ENCODE results near the genes C1orf54, CIART, CTSS, PRUNE1, SEMA6C and TNFAIP8L2.

GRCh38 chr1:150272532-150273017, at the start of gene C1orf54:
Gene C1orf54 (plus strand): TSS chr1:150272790.
- PRO-cap, result no peak

DNA sequence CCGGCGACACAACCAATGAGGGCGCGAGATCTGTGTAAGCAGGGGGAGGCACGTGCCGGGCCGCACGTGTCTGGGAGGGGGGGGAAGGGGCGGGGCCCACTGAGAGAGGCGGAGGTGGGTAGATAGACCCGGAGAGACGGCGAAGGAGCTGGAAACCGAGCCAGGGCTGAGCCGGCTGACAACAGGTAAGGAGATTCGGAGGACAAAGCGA, at the start of gene CIART:
Gene CIART, plus strand, starts transcription at position 121 of the 211 bp plus-strand sequence.
- PRO-cap, result bidirectional peak, plus-strand start at position 133 of the sequence, minus-strand start outside the sequence

- PRO-cap, result bidirectional peak, plus-strand start at chr1:150364709, minus-strand start at chr1:150364574; unidirectional peak, minus-strand start at chr1:150364953
Measured at GRCh38 chr1:150364270-150365103, 540 bp downstream of the RPRD2 start.

GRCh38 chr1:150474501-150475521, 12.4 kb upstream of the TARS2 start:
- PRO-cap, result no peak

- PRO-cap, result no peak
Measured at GRCh38 chr1:150476926-150477621, 10.1 kb upstream of the TARS2 start.

- PRO-cap, result no peak
Measured at GRCh38 chr1:150560718-150560935, 11.4 kb downstream of the ADAMTSL4 start.

DNA sequence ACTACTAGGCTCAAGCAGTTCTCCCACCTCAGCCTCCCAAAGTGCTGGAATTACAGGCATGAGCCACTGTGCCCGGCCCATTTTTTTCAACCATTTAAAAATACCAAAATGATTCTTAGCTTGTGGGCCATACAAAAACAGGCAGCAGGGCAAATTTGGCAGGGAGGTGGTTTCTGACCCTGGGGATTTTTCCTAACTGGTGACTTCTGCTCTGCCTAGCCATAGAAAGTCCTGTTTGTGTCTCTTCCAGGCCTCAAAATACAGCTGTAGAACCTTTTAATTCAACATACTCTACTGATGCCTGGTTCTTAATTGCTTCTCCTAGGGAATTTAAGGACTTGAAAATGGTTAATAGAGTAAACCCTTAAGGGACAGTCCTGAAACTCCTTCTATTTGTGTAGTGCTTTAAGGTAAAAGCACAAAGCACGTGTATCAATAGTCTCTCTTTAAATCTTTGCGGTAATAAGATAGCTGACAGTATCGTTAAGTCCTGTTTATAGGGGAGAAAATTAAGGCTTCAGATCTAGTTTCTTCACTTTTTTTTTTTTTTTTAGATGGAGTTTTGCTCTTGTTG, 14.7 kb downstream of the MCL1 start:
- PRO-cap, result no peak

GRCh38 chr1:150567150-150567465, 12.3 kb downstream of the MCL1 start:
- PRO-cap, result bidirectional peak, plus-strand start at chr1:150567617, minus-strand start at chr1:150567418

- PRO-cap, result bidirectional peak, plus-strand start at chr1:150567617, minus-strand start at chr1:150567418
Measured at GRCh38 chr1:150567466-150567648, 12.1 kb downstream of the MCL1 start.

DNA sequence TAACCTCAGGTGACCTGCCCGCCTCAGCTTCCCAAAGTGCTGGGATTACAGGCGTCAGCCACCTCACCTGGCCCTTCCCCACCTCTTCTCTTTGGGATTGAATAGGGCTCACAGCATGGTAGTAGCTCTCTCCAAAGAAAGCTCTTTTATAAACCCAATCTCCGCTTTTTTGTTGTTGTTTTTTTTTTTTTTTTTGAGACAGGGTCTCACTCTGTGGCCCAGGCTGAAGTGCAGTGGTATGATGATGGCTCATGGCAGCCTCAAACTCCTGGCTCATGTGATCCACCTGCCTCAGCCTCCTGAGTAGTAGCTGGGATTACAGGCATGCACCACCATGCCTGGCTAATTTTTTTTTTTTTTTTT, 24.1 kb downstream of the ENSA start:
- PRO-cap, result no peak

- PRO-cap, result no peak
Measured at GRCh38 chr1:150609410-150610534, 19.6 kb downstream of the ENSA start.

- PRO-cap, result bidirectional peak, plus-strand start at chr1:150765868, minus-strand start at chr1:150765792
Measured at GRCh38 chr1:150765222-150766124, at the start of gene CTSS. Gene CTSS (minus strand): TSS chr1:150765778.

DNA sequence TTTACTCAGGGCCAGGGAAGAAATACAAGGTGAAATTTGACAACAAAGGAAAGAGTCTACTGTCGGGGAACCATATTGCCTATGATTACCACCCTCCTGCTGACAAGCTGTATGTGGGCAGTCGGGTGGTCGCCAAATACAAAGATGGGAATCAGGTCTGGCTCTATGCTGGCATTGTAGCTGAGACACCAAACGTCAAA, 16.6 kb downstream of the SETDB1 start:
- PRO-cap, result no peak

GRCh38 chr1:150965770-150966927, 8.5 kb downstream of the CERS2 start:
- PRO-cap, result no peak

GRCh38 chr1:150976285-150976849, 1.7 kb upstream of the CERS2 start:
- PRO-cap, result no peak

DNA sequence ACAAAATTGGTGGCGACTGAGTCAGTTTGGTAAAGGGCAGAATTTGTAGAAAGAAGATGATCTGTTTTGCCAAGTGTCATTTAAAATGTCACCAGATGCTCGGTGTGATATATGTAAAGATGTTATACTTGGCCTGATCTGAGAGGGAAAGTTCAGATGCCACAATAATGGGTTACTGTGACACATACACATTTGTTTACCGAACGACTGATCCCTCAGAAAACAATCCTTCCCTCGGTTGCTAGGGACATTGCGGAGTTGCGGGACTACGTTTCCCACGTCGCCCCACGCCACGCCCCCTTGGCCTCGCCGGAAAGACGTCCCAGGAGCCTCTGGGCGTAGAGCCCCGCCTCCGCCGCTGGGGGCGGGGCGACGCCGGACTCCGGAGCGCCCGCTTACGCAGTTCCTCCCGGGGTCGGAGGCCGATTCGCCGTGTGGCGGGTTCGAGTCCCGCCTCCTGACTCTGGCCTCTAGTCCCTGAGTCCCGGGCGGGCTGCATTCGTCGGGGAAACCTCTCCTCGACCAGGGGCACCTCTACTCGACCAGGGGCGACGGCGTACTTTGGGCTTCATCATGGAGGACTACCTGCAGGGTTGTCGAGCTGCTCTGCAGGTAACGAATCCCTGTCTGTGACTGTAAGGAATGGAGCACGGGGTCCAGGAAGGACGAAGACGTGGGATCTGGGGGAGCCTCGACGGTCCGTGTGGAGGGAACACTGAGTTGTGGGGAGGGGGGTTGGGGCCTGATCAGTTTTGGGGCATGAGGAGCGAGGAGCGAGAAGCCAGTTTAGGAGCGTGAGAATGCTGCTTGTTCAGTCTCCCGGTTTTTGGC, at the start of gene PRUNE1:
Gene PRUNE1, plus strand, starts transcription at position 390 of the 831 bp plus-strand sequence.
- PRO-cap, result bidirectional peak, plus-strand start at position 365 of the sequence, minus-strand start at position 302 of the sequence

- PRO-cap, result no peak
Measured at GRCh38 chr1:151012915-151013516, 4.8 kb downstream of the PRUNE1 start.

DNA sequence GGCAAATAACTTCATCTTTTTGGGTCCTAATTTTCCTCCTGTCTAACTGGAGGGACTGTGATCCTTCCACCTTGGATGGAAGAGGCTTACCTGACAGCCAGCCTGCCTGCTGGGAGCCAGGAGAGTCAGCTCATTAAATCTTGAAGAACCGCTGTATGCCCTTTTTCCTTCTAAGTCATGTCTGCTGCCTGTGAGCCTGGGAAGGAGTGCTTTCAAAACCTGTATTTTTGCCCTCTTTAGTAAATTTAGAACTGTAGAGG, 320 bp upstream of the C1orf56 start:
- PRO-cap, result no peak

DNA sequence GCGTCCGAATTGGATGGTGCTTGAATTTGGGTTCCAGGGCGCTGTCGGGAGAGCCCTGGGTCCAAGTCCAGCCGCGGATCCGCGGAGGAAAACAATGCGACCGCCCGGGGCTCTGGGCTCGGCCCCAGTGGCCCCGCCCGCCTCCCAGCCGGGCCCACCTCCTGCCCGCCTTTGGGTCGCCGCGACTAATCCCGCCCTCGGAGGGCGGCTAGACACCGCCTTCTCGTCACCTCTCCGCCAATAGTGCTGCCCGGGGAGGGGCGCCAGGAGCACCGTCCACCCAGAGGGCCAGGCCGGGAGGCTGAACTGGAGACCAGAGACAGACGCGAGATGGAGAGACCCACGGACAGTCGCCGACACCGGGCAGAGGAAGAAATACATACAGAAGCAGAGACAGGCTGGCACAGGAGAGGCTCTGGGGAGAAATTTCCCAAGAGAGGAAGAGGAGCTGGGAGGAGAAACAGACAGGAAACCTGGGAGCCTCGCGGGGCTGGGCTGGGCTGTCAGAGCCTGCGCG, at the start of gene SEMA6C:
Gene SEMA6C, minus strand, starts transcription at position 96 of the 517 bp plus-strand sequence.
- PRO-cap, result bidirectional peak, plus-strand start at position 322 of the sequence, minus-strand start at position 93 of the sequence

- PRO-cap, result unidirectional peak, plus-strand start at chr1:151156676; bidirectional peak, plus-strand start at chr1:151157424, minus-strand start at chr1:151157333
Measured at GRCh38 chr1:151156422-151157507, at the start of gene TNFAIP8L2. Gene TNFAIP8L2 (plus strand): TSS chr1:151156649.

Measured in colic lymph node (tissue), 1 donor.